GM23248 (cell line): ENCODE measurements around a stretch of chr16.

DNA sequence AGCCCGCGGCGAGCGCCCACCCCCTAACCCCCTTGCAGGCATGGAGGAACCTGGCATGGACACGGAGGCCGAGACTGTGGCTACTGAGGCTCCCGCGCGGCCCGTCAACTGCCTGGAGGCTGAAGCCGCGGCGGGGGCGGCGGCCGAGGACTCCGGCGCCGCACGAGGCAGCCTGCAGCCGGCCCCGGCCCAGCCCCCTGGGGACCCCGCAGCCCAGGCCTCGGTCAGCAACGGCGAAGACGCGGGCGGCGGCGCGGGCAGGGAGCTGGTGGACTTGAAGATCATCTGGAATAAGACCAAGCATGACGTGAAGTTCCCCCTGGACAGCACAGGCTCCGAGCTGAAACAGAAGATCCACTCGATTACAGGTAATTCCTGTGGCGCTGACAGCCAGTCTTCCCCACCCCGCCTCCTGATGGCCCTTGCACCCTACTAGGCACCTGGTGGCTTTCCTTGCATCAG lies 416 bp downstream of the UBFD1 start:
- RAMPAGE, long total RNA: no peak

DNA sequence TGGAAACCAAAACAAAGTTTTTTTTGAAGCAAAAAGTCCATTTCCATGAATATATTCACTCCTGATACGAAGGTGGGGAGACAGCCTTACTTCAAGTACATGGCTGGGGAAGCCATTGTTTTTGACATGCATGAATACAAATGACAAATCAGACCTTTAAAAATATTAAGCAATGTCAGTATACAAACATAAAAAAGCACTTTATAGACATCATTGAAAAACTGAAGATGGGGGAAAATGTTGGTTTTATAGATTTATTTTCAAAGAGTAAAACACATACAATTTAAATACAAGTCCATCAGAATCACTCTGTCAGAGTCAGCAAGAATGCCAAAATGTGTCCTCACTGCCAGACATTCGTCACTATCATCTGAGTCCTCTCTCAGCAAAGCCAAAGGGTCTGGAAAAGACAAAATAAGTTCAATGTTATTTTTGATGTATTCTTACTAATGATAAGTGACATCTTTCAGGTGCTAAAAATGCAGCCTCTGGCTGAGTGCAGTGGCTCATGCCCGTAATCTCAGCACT lies 15.3 kb downstream of the NDUFAB1 start:
- RAMPAGE, long total RNA: no peak

DNA sequence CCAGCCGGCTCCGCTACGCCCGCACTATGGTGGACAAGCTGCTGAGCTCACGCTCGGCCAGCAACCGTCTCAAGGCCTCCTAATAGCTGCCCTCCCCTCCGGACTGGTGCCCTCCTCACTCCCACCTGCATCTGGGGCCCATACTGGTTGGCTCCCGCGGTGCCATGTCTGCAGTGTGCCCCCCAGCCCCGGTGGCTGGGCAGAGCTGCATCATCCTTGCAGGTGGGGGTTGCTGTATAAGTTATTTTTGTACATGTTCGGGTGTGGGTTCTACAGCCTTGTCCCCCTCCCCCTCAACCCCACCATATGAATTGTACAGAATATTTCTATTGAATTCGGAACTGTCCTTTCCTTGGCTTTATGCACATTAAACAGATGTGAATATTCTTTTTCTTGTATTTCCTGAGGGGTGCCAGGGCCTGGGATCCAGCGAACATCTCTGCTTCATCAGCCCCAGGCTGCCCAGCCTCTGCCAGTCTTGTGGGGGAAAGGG lies 11.3 kb downstream of the PLK1 start:
- RAMPAGE, long total RNA: no peak

GRCh38 chr16:23758433-23758956 lies 3.7 kb downstream of the CHP2 start:
- RAMPAGE, long total RNA: no peak

DNA sequence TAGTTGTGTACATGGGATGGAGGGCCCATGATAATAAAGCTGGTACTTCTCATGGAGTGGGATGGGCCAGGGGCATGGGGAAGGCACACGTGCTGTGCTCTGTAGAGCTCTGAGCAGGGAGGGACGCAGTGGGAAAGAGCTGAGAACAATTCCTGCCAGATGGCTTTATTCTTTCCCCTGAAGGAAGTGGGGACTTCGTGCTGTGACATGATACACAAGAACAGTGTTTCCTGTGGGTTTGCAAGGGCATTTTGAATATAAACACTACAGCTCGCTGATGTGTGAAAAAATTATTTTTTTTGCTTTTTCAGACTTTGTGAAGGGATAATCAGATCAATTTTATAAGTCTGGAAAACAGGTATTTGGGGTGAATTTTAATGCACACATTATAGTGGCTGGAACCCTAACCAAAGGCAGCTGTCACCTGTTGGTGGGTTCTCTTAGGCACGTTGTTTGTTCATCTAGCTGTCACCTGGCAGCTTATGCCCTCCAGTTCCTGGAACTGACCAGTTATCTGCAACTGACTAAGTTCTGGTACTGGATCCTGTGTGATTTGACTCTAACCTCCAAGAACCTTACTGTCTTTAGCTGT lies 61.4 kb downstream of the PRKCB start:
- RAMPAGE, long total RNA: no peak

DNA sequence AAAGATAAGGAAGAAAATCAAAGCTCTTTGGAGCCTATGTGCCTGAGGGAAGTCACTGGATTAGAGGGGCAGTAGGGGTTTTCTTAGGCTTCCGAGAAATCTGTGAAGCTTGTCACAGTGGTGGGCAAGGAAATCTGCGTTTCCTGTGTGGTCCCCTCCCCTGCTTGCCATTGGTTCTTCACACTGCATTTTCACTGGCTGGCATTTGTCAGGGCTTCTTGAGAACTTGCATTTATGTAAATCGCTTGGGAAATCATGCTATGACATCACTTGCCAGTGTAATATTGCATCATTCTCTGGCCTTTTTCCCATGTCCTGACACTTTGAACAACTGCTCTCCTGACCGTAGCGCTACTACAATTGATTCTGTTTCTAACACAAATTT lies 1.8 kb downstream of the CACNG3 start:
- RAMPAGE, long total RNA: no peak

DNA sequence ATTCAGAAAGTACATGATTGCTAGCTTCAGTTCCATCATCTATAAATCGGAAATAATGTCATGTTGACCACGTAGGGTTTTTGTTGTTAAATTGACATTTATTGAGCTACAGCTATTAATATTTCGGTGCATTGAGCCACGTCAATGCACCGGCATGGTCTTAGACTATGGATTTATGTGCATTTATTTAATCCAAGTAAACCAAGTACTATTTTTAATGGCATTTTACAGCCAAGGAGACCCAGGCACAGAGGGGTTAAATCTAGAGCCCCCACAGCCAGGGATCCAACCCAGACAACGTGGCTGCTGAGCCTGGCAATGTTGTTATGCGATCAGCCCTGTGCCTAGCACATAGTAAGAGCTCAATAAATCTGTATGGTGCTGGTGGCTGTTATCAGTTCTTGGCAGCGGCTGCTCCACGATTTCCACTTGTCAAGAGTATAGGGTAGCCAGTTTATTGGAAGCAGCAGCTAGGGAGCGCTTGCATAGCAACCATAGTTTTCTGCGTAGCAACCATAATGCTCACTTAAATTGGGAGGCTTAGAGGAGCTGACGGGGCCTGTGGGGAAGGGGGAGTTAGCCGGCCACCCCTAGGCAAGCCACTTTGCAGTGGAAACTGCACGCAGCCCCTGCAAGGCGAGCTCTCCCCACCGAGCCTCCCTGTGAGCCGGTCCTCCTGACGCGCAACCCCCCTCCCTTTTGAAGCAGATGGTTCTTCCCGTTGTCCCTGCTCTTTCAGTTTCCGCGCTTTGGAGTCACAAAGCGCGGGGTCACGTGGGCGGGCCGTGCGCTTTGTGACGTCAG lies 487 bp upstream of the RBBP6 start:
- RAMPAGE, long total RNA: no peak

- RAMPAGE, long total RNA: no peak
Measured at GRCh38 chr16:24569113-24570177, 30.1 kb downstream of the RBBP6 start.

- RAMPAGE, long total RNA: no peak
Measured at GRCh38 chr16:24609565-24610738, 70.6 kb downstream of the RBBP6 start.

DNA sequence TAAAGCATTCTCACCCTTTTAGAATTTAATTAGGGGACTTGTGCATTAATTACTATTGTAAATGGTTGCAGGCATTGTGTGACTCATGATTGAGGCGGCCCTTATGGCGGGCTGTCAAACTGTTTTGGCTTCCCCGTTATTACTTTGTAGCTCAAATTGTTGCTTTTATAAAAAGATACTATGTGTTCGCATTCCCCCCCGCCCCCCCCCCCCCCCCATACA lies 1.0 kb downstream of the TNRC6A start:
- RAMPAGE, long total RNA: no peak

GRCh38 chr16:24802129-24803112 lies 43.3 kb upstream of the SLC5A11 start:
- RAMPAGE, long total RNA: no peak

- RAMPAGE, long total RNA: no peak
Measured at GRCh38 chr16:24979822-24980644, 35.1 kb downstream of the ARHGAP17 start.

- RAMPAGE, long total RNA: no peak
Measured at GRCh38 chr16:25063704-25064345, 47.7 kb upstream of the LCMT1 start.

DNA sequence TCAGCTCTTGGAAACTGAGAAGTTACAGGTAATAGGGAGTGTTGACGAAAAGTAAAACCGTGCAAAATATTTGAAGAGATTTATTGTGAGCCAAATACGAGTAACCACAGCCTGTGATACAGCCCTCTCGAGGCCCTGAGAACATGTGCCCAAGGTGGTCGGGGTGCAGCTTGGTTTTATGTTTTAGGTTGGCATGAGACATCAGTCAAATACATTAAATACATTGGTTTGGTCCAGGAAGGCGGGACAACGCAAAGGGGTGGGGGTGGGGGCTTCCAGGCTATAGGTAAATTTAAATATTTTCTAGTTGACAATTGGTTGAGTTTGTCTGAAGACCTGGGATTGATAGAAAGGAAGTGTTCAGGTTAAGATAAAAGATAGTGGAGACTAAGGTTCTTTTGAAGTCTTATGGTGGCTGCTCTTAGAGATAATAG lies 1.1 kb upstream of the ZKSCAN2 start:
- RAMPAGE, long total RNA: no peak

DNA sequence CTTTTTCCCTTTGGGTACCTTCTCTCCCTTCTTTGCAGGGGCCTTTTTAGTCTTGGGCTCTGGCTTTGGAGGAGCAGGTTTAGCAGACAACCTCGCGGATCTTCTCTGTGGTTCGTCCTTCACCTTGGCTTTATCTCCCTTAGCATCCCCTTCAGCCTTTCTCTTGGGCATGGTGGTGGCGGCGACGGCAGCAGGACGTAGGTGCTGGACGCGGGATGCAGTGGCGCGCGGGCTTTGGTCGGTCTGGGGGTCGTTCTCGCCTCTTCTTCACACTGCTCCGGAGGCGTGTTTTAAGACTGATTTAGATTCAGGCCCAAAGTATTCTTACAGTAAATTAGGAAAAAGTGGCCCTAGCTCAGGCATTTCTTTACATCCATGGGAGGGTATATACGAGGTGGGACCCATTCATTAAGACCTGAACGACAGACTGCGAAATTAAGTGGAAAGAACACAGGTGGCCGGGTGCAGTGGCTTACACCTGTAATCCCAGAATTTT lies 340.9 kb downstream of the HS3ST4 start:
- RAMPAGE, long total RNA: no peak

- RAMPAGE, long total RNA: no peak
Measured at GRCh38 chr16:27083824-27084305, 17.1 kb downstream of the C16orf82 start.

DNA sequence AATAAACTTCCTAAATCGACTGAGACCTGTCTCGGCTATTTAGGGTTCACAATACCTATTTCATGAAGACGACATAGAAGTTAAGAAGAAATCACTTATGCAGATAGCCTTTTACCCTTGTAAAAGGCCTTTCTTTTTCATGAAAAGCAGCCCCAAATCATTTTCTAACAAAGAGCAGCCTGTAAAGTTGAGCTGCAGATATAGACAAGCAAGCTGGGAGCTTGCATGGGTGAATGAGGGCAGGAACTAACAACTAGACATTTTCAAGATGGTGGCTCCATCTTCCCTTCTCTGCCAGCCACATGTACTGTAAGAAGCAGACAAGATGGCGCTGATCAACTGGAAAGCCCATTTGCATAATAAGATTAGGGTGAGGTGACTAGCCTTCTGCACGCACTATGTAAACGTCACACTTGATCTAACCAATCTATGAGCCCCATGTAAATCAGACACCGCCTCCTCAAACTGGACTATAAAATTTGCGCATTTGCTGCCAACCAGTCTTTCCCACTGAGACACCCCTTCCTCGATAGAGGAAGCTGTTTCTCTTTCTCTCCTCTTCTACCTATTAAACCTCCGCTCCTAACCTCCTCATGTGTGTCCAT lies 4.6 kb upstream of the KDM8 start:
- RAMPAGE, long total RNA: no peak

DNA sequence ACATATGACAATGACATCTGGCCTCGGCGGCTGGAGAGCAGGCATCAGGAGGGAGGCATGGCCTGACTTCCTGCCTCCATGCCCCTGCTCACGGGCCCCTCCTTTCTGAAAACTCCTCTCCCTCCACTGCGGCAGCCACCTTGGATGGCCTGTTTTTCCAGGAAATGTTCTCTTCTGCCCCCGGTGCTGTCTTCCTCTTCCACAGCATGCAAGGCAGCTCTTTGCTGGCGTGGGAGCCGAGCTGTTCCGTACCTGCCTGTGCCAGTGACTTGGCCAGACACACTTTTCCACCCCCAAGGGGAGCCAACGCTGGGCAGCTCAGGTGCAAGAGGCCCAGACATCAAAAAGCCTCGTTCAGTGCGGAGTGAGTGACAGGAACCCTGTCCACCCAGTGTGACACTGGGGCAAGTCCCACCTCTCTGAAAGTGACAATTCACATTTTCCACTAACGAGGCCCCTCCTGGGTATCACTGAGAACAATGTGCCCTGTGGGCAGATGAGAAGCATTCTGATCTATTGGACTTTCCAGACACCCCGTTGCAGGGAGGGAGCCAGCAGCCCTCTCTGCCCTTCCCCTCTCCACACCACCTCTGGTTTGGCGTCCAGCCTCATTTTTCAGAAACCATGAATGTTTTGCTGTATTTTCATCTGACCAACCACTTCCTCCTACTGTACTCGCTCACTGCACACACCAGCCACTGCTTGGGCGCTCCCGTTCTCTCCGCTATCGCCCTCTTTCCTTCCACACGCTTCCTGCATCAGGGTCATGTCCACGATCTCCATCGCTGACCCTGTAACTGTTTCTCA lies 31.1 kb downstream of the NSMCE1 start:
- RAMPAGE, long total RNA: no peak

GRCh38 chr16:27245121-27245664 lies 23.4 kb downstream of the NSMCE1 start:
- RAMPAGE, long total RNA: no peak

- RAMPAGE, long total RNA: no peak
Measured at GRCh38 chr16:27264104-27264590, 4.4 kb downstream of the NSMCE1 start.